Hair follicular keratinocyte (primary cell): ENCODE data around the genes COPS4 and GPAT3.

DNA sequence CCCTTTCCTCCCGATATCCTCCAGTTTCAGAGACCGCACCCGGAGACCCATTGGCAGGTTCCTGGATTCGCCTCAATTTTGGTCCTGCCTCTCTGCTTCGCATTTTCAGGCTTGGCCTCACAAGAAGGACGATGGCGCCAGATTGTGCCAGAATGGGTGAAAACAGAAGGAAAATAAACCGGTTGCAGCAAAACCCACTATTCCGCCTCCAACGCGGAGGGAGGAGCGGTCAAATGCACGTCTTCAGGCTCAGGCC is 274 bp upstream of the THAP9 start:
- RAMPAGE, long total RNA = start-site peak on the minus strand centred at position 210 of the sequence, 43 bp wide, 164 and 62 reads in 2 replicates

GRCh38 chr4:82901527-82901951 is 1.0 kb downstream of the THAP9 start:
- RAMPAGE, long total RNA = no peak

GRCh38 chr4:83034958-83035542 is at the start of gene COPS4:
COPS4 (plus strand) TSS chr4:83035183.
- RAMPAGE, long total RNA = start-site peak on the plus strand at chr4:83035181-83035216, 172 and 65 reads in 2 replicates

- RAMPAGE, long total RNA = no peak
Observed at GRCh38 chr4:83115907-83116268, 1.4 kb upstream of the PLAC8 start.

GRCh38 chr4:83208453-83208822 is 76.2 kb downstream of the COQ2 start:
- RAMPAGE, long total RNA = no peak

- RAMPAGE, long total RNA = no peak
Observed at GRCh38 chr4:83250498-83251012, 34.0 kb downstream of the COQ2 start.

GRCh38 chr4:83535918-83536676 is at the start of gene GPAT3:
GPAT3 (plus strand) TSS chr4:83536108.
- RAMPAGE, long total RNA = no peak

- RAMPAGE, long total RNA = no peak
Observed at GRCh38 chr4:83618430-83619032, 82.6 kb downstream of the GPAT3 start.

GRCh38 chr4:84126717-84126896 is 372.5 kb downstream of the NKX6-1 start:
- RAMPAGE, long total RNA = no peak

DNA sequence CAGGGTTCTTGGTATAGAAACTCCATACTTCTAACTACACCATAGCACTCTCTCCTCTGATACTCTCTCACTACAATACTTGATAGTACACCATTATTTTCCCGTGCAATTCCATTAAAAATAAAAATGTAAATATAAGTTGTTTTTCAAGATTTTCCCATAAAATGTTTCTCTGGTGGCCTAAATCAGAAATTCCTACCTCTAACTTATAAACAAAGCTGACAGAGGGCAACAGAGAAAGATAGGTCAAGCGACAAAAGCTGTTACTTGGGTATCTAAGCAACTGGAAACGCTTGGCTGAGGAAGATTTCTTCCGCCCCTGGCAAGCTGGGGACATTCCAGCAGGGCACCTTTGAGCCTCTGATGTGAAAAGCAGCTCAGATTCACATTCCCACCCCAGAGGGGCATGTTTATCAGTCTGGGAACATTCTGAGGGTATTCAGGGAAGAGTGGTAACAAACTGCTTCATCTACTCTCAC is 3.6 kb upstream of the CDS1 start:
- RAMPAGE, long total RNA = no peak

- RAMPAGE, long total RNA = no peak
Observed at GRCh38 chr4:85510458-85510964, 35.6 kb downstream of the ARHGAP24 start.

DNA sequence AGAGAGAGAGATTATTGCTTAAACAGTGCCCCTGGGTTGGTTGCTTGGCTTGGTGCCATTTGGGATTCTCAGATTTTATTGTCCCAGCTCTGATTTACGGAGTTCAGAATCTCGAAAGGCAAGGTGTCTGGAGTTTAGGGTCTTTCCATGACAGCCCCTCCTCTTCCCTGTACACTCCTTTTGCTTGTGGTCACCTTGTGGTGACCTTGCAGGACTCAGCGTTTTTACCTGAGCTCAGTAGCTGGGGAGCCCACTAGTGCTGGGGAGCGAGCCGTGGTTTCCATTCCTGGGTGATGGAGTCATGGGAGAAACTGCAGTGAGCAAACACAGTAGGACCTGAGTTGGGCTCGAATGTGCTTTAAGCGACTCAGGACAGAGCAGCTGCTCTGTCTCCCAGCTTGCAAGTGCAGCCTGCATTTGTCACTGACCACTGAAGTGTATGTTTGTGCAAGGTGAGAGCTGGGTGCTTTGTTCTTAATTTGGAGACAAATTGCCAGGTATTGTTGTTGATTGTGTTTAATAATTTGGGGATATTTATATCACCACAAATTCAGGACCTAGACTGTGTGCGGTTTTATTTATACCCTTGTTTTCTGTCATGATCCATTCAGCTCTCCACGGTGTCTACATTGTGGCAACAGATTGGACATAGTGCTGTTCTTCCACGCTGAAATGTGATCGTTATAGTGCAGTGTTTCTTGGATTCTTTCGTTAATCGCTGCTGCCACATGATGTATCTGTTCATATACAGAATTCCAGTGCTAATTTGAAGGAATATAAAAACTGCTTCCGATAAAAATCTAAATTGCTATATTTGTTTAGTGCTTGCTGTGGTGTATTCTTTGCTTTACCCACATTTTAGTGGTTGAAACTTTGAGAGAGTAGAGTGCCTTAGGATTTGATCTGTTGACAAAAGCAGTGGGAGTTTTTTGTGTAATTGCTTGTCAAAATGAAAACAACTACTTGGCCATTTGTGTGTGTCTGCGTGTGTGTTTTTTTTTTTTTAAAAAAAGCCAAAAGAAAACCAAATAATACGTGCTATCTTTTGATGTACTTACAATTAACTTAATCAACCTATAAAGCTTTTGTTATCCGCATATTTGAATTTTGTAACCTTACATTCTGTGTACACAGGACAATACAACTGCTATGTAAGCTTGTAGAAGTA is 353.0 kb downstream of the ARHGAP24 start:
- RAMPAGE, long total RNA = no peak

DNA sequence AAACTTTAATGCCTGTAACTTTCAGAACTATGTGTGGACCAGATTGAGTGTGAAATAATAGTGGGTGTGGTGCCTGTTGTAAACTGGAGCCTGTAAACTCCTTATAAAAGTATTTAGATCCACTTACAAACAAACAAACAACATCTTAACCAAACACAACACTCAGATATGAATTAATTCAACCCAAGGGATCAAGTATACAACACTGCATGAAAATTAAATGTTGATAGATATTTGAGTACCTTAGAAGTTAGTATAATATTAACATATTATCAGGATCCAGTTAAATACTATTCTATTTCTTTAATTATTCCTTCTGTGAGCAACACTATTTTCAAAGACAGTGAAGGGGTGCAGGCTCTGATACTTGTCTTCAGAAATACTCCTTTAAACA is 437.5 kb downstream of the MAPK10 start:
- RAMPAGE, long total RNA = no peak

DNA sequence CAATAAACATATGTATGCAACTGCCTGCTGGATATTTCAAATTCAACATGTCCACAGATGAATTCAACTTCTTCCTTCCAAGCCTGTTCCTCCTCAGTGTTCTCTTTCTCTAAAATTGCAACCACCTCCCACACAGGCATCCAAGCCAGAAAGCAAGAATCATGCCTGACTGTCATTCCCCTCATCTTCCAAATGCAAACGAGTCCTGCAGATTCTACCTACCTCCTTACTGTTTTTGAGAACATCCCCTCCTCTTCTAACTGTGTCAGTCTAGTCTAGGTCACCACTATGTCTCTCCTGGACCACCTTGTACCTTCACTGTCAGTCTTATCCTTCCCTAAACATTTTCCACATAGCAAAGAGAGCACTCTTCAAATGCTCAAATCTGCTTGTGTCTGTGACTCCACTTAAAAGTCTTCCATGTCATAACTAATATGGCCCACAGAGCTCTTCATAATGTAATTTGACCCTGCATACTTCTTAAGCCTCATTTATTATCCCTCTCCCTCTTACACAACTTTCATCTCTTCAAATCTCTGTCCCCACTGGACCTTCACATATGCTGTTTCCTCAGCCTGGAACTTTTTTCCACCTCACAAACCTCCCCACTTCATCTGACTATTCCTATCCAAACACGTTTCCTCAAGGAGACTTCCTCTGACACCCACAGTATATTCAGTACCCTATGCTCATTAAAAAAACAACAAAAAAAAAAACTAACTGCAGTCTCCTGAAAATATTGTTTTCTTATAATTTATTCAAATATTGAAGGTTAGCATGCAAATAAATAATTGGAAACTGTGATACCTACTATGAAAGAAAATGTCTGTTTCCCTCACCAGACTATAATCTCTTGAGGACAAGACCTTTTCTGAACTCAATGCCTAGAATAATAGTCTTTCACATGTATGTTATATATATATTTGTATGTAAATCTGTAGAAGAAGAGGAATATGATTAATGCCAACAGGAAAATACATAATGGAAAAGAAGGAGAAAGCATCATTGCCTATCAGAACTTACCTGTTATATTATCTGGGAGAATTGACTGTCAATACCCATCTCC is 25.5 kb downstream of the MAPK10 start:
- RAMPAGE, long total RNA = no peak

GRCh38 chr4:86582456-86582867 is 11.7 kb upstream of the PTPN13 start:
- RAMPAGE, long total RNA = no peak

DNA sequence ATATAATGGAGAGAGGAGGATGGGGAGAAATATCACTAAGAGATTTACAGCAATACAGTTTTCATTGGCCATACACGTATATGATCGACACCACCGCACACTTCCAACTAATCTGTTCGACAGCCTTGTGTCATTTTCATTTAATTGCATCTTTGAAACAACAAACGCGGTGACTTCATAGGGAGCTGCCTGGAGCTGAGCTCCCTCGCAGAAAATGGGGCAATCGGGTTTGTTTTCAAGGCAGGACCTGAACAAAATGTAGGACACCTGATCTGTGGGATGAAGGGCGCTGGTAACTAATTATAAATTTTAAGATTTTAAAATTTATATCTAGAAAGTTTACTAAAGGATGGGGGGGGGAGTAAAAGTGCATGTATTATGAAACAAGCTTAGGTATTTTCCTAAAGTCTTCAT is 1.4 kb downstream of the PTPN13 start:
- RAMPAGE, long total RNA = no peak

GRCh38 chr4:86596800-86597331 is 2.8 kb downstream of the PTPN13 start:
- RAMPAGE, long total RNA = no peak

- RAMPAGE, long total RNA = no peak
Observed at GRCh38 chr4:86831108-86831816, 17.9 kb downstream of the SLC10A6 start.

DNA sequence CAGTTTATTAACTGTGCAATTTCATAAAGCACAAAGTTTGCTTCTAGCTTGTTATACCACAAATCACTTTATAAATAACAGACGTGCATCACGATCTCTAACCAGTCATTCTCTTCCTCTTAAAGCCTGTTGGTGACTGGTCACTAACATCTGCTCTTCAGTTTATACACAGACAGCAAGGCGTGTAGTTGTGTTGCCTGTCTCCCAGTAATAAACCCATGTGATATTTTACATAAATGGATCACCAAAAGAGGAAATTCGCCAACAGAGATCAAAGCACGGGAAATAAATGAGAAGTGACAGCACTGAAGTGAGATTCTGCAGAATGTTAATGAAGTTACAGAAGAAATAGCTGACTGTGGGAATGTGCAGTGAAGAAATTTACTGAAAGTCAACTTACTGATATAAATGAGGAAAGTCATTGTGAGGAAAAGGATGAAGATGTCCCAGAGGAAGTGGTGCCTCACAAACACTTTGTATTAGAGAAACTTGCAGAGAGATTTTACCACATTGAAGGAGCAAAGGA is 47.0 kb downstream of the AFF1 start:
- RAMPAGE, long total RNA = no peak

DNA sequence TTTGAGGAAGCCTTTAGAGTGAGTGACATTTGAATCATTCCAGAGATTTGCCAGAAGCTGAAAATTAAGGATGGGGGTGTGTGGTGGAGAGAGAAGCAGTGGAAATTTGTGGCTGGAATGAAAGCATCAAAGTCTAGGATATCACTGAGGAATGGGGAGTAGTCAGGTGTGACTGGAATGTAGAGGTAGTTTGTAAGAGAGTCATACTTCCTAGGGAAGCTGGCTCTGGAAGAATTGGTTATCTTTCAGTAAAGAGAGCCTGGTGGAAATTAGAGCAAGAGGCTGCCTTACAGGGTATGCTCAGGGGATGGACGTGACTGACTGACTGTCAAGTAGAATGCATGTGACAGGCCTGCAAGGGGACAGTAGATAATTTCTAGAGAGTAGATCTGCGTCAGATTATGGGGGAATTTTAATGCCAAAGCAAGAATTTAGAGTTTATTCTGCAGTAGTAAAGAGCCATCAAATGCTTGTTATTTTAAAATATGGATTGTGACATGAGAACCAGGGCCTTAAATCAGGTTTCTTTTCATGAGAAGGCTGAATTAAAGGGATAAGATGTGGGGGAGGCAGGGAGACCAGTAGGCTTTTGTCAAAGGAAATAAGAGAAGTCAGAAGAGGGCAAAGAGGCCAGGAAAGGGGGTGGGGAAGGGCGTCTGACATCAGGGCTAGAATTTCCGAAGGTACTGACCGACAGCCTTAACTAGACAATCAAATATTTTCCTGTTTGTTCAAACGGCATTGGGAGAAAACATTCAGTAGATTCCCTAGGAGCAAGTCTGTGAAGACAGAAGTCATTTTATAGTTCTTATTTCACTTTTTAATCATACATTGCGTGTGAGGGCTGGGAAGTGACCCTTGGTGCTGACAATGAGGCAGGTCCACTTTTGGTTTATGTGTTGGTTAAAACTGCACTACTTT is 109.9 kb downstream of the AFF1 start:
- RAMPAGE, long total RNA = no peak